Sciatic nerve (tissue), 1 donor: ENCODE results near the genes NAA20, NKX2-4, SSTR4, NAPB and CST9.

DNA sequence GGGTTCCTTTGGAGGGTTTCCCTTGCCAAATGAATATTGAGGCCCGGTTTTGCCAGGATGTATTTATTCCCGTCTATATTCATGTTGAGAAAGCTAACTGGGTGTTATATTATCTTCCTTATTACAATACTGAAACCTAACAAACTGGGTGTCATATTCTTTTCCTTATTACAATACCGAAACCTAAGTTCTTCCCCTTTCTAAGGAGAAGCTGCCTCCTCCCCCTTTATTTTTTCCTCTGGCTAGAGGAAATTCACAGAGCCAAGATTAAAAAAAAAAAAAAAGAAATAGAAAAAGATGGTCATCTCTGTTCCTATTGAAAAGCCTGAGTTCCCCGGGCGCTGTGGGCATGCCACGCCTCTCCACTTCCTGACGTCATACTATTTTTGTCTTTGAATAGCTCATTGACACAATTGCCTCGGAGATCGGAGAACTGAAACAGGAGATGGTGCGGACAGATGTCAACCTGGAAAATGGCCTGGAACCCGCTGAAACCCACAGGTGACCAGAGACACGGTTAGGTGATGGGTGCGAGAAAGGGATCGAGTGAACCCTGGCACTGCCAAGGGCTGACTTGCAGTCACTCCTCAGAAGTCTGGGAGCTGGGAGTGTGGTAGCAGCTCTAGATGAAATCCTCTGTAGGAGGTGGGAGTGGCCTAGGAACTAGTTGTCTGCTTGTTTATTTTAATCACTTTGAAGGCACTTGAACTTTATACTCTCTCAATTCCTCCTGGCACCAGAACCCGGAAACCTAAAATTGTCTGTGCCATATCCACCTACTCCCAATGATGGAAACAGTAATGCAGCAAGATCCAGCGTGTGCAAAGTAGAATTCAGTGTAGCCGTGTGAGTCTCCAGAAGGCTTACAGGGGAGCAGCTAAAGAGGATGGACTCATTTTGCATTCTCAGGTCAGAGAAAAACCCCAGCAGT, 82.2 kb upstream of the NAA20 start:
- PRO-cap, result bidirectional peak, plus-strand start at position 431 of the sequence, minus-strand start at position 345 of the sequence; bidirectional peak, plus-strand start at position 590 of the sequence, minus-strand start at position 597 of the sequence

DNA sequence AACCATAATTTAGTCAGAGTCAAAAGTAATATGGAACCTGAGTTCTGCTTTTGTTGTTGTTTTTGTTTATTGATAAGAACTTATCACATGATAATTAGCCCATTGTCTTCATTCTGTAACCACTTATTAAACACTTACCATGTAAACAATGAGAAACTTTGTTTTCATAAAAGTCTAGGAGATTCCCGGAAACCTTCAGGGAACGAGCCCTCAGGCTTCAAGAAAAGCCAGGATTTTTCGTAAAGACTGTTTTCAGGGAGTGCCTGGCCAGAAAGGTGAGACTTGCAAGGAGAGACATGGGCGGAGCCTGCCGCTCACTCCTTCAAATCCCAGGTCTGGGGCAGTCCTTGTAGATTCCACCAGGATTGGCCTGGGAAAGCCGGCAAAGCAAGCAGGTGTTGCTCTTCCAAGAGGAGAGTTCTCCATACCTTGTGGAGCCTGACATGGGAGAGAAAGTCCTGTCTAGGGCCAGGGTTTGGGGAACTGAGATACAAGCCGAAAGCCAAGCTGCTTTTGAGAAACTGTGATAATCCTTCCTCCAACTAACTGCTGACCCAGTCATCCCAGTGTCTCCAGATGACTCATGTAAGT, 69.6 kb upstream of the NAA20 start:
- PRO-cap, result no peak

GRCh38 chr20:20016727-20018002, at the start of gene NAA20:
Gene NAA20, plus strand, starts transcription at chr20:20017362.
- PRO-cap, result bidirectional peak, plus-strand start at chr20:20017346, minus-strand start at chr20:20017179

GRCh38 chr20:20210432-20210850, 157.5 kb upstream of the INSM1 start:
- PRO-cap, result no peak

GRCh38 chr20:20212528-20213293, 155.2 kb upstream of the INSM1 start:
- PRO-cap, result no peak

DNA sequence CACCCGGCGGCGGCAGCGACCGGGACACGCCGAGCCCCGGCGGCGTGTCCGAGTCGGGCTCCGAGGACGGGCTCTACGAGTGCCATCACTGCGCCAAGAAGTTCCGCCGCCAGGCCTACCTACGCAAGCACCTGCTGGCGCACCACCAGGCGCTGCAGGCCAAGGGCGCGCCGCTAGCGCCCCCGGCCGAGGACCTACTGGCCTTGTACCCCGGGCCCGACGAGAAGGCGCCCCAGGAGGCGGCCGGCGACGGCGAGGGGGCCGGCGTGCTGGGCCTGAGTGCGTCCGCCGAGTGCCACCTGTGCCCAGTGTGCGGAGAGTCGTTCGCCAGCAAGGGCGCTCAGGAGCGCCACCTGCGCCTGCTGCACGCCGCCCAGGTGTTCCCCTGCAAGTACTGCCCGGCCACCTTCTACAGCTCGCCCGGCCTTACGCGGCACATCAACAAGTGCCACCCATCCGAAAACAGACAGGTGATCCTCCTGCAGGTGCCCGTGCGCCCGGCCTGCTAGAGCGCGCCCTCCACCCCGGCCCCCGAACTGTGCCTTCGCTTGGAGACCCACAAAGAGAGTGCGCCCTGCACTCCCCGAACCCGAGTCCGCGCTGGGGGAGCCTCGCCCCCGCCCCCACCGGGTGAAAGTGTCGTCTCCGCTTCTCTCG, 1.5 kb downstream of the INSM1 start:
- PRO-cap, result no peak

GRCh38 chr20:20468038-20469320, 100.6 kb downstream of the INSM1 start:
- PRO-cap, result no peak

DNA sequence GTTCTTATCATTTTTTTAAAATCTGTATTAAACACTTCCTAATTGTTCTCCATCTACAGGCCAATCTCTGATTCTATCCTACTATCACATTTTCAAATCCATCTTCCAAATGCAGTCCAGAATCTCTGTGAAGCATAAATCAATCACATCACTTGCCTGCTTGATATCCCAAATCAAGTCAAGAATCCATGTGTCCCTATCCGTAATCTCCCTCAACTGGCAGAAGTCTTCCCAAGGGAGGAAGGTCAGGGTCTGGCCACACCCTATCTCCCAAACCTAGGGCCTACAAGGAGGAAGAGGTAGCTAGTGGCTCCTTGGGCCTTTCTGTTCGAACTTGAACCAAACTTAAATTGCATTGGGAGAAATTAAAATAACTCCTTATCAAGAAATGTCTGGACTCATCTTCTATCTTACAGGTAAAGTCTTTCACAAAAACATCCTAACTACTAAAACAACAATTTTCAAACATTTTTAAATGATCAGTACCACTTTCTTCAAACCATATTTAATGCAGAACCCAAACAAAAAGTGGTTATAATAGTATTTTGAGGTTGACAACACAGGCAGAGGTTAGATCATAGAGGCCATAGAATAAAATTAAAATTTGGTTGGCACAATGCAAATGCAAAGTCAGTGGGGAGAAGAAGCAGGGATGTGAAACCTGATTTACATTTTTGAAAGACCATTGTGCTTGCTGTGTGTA, 141.7 kb downstream of the RALGAPA2 start:
- PRO-cap, result no peak

- PRO-cap, result no peak
These were observed 121.3 kb downstream of the RALGAPA2 start for GRCh38 chr20:20591094-20591626.

- PRO-cap, result no peak
These were observed 738 bp upstream of the RALGAPA2 start for GRCh38 chr20:20713138-20713625.

DNA sequence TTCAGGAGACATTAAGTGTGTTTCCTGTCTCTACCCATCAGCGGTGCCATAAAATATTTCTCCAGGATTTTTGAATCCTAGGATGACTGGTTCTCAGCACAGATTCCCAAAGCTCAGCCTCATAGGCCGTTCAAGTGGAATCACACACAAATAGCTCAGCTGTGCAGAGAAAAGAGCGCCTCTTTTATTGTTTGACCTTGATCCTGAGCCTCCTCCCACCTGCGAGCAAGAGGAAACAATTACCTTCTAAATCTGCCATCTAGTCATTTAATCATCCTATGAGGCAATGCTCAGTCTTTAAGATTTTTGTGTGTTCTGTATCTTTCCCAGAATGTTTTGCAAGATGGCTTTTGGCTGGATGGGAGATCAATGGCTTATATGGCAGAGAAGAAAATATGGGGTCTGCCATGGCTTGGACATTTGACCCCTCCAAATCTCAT, 31.9 kb upstream of the RALGAPA2 start:
- PRO-cap, result no peak

DNA sequence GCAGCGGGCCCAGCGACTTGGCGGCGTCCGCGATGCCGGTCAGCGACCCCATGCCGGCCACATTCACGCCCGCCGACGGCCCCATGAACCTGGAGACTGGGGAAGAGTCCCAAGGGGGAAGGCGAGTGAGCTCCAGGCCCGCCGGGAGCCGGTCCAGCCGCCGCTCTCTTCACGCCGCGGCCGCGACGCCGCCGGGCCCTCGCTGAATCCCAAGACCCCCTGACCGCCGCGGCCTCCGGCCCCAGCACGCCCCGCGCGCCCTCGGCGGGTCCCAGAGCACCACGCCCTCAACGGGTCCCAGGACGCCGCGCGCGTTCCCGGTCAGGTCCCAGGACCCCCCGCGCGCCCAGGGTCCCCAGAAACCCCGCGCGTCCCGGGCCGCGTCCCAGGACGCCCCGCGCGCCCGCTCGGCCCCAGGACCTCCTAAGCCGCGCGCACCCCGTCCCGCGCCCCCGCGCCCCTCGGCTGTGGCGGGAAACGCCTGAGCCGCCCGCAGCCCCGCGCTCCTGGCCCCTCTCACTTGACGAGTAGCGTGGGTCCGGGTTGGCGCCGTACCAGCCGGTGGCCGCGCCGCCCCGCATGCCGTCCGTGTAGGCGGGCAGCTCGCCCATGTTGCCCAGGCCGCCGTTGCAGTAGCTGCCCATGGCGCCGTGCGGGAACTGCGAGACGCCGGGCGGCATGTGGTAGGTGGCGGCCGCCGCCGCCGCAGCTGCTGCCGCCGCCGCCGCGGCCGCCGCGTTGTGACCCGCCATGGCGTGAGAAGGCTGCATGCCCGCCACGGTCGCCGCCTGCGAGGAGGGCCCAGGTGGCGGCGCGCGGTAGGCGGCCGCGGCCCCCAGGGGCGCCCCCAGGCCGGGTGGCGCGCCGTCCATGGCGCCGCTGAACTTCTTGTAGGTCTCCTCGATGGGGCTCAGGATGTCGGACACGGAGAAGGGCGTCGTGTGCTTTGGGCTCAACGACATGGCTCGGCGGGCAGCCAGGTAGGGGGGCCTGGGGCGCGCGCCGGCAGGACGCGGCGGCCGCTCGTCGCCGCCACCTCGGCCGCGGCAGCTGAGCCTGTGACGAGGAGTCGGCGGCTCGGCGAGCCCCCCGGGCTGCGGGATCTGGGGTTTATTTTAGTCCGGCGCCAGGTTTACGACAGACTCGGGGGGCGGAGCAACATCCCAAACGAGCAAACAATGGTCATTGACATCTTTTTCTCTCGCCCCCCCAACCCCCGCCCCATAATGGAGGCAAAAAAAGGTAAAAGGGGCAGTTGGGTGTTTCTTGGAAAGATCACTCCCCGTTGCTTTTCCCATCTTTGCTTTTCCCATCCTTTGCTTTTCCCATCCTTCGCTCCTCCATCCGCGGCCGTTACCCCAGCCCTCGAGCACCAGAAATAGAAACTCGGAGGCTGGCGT, at the start of gene NKX2-4:
NKX2-4 (minus strand) TSS at position 1,089 of the 1,400 bp plus-strand sequence.
- PRO-cap, result no peak

DNA sequence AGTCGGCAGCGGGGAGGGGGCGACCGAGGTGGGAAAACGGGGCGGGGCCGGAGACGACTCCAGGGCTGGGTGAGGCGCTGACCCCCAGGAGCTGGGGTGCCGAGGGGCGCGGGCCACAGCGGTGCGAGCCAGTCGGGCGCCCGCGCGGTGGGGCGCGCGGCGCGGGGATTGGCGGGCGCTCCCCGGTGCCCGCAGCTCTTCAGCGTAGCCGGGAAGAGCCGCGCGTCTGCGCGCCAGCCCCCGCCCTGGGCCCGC, at the start of gene SSTR4:
SSTR4 (plus strand) TSS at position 151 of the 255 bp plus-strand sequence.
- PRO-cap, result no peak

GRCh38 chr20:23080410-23081597, 5.3 kb downstream of the CD93 start:
- PRO-cap, result unidirectional peak, plus-strand start at chr20:23080780

GRCh38 chr20:23148729-23149996, 63.0 kb upstream of the CD93 start:
- PRO-cap, result no peak

- PRO-cap, result unidirectional peak, plus-strand start at chr20:23270189
These were observed 80.3 kb upstream of the NXT1 start for GRCh38 chr20:23269748-23271144.

DNA sequence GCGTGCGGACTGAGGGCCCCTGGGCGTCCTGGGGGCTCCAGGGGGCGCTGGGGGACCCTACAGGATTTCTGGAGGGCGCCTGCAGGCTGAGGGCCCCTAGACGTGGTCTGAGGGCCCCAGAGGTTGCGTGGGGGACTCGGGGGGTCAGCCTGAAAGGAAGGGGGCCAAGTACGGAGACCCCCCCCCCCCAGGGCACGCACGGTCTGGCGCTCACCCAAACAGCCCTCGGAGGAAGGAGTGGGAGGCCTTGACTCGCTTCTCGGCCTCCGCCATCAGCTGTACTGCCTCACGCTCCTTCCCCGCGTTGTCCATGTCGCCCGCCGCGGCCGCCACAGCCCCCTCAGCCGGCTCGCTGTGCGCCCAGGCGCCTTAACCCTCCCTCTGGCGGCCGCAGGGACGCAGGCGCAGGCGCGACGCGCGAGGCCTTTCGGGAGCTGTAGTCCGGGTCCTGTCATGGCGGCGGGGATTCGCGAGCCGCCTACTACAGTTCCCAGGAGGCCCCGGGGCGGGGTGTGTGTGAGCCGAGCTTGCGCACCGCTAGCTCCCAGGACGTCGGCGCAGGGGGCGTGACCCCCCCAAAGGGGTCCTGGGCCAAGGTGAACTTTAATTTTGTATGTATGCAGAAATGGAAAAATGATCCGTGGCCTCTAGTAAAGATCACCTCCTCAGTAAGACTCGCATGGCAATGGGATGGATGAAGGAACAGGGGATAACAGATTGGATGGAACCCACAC, at the start of gene NAPB:
NAPB (minus strand) TSS at position 398 of the 734 bp plus-strand sequence.
- PRO-cap, result bidirectional peak, plus-strand start at position 493 of the sequence, minus-strand start at position 342 of the sequence

DNA sequence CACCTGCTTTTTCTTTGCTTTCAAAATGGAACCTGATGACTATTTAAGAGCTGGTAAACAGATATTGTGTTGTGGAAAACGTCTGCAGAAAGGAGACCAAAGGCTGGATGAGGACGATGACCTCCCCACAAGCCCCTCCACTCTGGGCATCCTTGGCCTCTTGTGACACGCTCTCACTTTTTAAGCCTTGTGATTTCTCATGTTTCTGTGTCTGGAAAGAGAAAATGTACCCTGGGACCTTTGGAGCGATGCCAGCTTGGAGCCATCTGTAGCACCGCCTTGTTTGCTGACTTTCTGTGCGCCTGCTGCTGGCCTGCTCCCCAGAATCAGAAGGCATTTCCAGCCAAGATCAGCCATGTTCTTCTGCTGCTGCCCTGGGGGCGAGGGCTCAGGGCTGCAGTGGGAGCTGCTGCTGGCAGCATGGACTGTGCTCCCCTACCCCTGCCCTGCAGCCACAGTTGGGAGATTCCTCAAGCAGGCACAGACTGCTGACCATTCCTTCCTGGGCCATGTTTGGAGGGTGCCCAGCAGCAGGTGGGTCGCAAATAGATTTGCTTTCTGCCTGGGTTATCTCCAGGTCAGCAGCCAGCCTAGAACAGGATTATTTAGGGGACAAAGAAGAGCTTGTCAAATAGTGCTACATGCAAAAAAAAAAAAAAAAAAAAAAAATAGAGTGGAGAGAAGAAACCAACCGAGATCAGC, 3.4 kb upstream of the CSTL1 start:
- PRO-cap, result no peak

- PRO-cap, result no peak
These were observed 3.8 kb upstream of the CST11 start for GRCh38 chr20:23456237-23457204.

DNA sequence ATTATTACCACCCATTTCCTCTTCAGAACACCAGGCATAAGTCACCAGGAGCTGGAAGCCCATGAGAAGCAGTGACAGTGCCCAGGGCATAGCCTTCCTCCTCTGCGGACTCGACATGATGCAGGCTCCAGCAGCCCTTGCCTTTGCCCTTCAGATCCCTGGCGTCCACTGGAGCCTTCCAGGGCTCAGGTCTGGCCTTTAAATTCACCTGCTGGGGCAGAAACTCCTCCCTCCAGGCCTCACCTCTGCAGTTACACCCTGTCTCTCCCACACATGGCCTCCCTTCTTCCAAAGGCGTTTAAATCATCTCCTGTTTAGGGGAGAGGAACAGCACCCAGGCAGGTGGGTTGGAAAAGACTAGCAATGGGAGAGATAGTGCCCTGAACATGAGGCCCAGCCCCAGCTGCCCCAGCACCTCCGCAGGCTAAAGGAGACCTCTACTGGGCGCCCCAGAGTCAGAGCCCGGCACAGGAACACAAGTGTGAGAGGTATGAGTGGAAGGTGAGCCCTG, at the start of gene CST9:
CST9 (minus strand) TSS at position 170 of the 511 bp plus-strand sequence.
- PRO-cap, result no peak